ENCODE results near the genes SPHK1, ST6GALNAC2, JMJD6 and MFSD11.

DNA sequence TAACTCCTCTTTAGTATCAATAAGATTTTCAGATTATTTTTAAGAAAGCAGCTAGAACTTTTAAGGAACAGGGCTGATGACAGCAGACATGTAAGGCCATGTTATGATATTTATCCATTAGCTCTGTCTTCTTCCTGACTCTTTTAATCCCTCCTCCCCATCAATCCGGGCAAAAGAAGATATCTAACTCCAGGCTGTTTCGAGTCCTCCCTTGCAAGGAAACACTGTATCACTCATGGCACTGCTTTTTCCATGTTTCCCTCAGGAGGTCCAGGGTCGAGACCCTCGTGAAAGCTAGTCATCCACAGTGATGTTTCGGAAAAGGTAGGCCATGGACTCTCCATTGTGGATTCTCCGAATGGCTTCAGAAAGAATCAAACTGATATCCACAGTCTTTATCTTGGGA, 3.2 kb upstream of the QRICH2 start:
- PRO-cap: no peak

DNA sequence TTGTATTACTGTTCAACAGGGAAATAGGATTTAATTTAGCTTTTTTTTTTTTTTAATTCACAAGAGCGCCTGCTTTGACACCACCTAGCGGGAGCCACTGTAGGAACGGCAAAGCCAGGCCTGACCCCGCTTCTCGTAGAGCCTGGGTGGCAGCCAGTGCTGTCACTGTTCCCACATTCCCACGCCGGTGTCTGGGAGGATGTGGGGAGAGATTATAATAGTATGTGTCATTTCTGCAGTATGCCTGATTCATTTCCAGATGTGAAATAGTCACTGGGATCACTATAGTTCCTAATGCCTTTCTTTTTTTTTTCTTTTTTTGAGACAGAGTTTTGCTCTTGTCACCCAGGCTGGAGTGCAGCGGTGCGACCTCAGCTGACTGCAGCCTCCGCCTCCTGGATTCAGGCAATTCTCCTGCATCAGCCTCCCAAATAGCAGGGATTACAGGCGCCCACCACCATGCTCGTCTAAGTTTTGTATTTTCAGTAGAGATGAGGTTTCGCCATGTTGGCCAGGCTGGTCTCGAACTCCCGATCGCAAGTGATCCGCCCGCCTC, 13.7 kb upstream of the SPHK1 start:
- PRO-cap: no peak

- PRO-cap: no peak
Observed at GRCh38 chr17:76382343-76382639, 2.1 kb upstream of the SPHK1 start.

GRCh38 chr17:76384173-76384947, at the start of gene SPHK1:
Gene SPHK1 (plus strand): TSS chr17:76384609.
- PRO-cap: bidirectional peak, plus-strand start at chr17:76384608, minus-strand start at chr17:76384502

DNA sequence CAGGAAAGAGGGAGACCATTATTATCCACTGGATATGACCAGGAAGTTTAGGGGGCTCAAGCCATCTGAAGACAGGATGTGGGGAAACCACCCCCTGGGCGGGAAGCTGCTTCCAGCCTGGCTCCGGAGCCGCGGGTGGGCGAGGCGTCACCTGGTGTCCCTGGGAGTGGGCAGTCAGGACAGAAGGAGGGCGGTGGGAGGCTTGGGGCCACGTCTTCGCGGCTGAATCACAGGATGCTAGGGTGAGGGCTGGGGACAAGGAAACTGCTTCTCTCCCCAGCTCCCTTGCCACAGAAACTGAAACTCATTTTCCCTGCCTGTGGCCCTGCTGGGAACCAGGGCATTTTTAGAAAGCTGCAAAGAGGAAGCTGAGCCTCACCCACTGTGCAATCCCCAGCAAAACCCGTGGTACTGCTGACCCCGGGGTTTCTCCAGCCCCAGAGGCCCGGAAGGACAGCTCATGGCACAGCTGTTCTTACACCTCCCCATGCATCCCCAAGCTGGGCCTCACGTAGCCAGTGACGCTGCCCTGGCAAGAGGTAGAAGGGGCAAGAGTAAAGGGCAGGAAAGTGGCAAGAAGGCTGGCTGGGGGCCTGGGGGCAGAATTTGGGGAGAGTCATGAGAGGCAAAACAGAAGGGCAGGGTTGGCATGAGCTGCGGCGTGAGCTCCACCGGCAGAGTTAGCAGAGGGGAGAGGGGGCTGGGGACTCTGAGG, 8.2 kb downstream of the RHBDF2 start:
- PRO-cap: no peak

GRCh38 chr17:76528507-76528857, 9.0 kb downstream of the CYGB start:
- PRO-cap: no peak

DNA sequence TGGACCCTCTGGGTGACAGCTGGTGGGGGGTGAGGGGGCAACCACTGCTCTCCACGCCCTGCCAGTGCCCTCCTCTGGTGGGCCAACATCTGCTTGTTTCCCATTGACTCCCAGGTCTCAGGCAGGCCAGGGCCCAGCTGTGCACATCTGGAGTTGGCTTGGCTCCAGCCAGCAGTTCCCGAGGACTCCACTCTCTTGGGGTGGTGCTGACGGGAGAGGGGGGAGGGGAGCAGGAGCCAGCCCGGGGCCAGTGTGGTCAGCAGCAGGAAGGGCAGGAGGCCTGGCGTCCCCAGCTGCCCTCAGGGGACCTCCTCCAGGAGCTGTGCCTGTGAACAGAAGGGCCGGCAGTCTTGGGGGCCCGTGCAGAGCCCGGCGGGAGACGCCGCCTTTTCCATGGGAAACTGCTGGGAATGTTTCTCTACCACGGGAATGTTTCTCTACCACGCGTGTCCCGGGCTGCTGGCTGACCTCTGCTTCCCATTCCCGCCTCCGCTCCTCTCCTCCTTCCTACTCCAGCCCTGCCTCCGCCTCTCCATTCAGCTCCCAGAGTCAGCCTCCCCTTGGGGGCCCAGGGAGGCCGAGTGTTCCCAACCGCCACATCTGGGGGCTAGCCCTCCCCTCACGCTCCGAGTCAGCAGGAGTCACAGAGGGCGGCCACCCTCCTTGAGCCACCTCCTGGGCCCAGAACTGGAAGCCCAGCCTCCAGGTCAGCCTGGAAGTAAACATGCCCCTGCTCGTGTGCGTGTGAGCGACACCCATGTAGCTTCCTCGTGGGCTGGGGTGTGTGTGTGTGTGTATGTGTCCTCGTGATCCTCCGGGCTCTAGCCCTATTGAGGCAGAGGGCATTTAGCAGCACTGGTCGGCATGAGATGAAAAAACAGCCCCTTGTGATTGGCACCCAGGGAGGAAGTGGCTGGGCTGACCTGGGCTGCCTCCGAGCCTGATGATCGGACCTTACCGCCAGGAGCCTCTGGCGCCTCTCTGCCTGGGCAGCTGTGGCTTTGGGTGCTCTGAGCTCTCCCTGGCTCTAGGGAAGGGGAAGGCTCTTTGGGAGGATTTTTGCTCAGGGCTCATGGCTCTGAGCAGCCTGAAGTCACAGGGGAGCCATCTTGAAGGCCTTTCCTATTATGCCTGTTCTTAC, 7.4 kb downstream of the CYGB start:
- PRO-cap: no peak

GRCh38 chr17:76567372-76568226, 18.1 kb downstream of the ST6GALNAC2 start:
- PRO-cap: no peak

DNA sequence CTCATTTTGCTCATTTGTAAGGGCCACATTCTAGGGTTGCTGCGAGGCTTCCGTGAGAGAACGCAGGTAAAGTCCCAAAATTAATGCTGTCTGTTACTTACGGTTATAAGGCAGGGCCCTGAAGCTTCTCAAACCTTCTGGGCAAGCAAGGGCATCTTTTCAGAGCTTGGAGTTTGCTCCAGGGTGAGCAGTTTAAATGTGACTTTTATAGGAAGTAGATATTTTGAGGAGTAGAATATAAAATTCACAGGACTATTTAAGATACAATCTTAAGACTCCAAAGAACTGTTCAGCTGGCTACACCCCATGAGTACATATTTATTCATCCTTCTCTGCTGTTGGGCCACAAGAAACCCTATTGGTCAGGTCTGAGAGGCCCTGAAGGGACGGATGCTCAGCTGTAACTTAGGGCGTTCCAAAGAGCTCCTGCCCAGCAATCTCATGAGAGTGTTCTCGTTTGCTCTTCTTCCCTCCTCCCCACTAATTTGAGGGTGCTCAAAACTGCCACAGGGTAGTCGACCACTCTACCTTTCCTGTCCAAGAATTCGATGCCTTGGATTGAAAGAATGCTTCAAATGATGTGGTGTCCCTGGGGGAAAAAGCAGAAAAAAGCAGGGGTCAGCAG, 7.3 kb downstream of the ST6GALNAC2 start:
- PRO-cap: no peak

GRCh38 chr17:76585614-76586482, at the start of gene ST6GALNAC2:
Gene ST6GALNAC2 (minus strand): TSS chr17:76585860.
- PRO-cap: no peak

- PRO-cap: no peak
Observed at GRCh38 chr17:76680258-76681161, 30.3 kb downstream of the MXRA7 start.

DNA sequence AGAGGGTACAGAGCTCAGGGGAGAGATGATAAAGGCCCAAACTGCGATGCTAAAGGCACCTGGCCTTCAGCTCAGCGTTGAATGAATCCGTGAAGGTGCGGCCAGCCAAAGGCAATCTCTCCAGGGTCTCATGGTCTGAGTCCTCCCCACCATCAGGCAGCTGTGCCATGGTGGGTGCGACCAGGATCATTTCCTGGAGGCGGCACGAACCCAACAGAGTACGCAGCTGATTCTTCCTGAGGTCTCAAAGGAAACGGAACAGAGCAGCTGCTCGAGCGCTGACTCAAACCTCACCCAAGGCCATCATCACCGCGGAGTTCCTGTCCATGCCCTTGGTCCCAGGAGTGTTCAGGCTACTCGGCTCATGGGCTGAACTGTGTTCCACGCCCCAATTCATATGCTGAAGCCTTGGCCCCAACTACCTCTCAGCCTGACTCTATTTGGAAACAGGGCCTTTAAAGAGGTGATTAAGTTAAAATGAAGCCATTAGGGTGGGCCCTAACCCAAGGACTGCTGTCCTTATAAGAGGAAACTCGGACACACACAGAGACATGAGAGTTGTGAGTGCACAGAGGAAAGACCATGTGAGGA, 14.0 kb downstream of the MXRA7 start:
- PRO-cap: no peak

- PRO-cap: no peak
Observed at GRCh38 chr17:76721811-76722574, 4.4 kb downstream of the JMJD6 start.

GRCh38 chr17:76726188-76726993, at the start of gene JMJD6:
Gene JMJD6 (minus strand): TSS chr17:76726606.
- PRO-cap: bidirectional peak, plus-strand start at chr17:76726838, minus-strand start at chr17:76726606

GRCh38 chr17:76731433-76732114, 4.9 kb downstream of the METTL23 start:
- PRO-cap: no peak

DNA sequence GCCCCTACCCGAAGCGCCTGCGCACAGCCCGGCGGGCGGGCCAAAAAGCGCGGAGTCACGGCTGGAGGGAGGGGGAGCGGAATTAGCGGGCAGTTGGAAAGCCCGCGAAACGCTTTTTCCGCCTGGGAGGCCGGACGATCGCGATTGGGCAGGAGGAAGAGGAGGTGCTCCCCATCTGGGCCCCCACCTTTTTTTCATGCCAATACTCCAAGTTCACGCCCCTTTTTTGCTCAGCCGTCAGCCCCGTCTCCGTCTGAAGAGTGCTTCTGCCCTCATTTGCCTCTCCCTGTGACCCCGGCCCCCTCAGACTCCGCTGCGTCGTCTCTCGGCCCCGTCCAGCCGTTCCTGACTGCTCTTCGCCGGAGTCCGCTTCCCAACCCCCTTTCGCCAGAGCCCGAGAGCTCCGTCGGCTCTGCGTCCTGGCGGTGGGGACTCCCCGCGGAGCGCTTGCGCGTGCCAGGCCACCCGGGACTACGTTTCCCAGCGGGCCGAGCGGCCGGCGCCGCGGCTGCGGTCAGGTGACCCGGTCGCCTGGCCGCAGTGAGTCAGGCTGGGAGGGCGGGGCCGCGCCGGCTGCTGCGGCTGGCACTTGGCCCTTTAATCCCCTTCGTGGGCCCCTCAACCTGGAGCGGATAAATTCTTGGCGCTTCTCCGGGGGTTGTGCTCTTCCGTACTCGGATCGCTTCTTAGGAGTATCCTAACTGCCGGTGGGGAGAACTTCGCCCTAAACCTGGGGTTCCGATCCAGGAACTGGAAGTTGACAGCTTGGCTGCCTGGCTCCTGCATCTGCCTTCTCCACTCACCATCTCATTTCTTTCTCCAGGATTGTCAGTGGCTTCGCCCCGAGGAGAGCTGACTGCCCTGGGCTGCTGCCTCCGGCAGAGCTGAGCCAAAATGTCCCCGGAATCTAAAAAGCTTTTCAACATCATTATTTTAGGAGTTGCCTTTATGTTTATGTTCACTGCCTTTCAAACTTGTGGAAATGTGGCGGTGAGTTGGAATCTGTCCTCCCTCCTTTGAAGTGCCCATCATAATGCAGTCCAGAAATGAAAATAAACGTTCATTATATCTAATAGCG, at the start of gene MFSD11:
TSS of gene MFSD11 (plus strand) at position 661 of the 1,078 bp plus-strand sequence.
- PRO-cap: bidirectional peak, plus-strand start at position 209 of the sequence, minus-strand start outside the sequence; bidirectional peak, plus-strand start at position 661 of the sequence, minus-strand start at position 440 of the sequence

DNA sequence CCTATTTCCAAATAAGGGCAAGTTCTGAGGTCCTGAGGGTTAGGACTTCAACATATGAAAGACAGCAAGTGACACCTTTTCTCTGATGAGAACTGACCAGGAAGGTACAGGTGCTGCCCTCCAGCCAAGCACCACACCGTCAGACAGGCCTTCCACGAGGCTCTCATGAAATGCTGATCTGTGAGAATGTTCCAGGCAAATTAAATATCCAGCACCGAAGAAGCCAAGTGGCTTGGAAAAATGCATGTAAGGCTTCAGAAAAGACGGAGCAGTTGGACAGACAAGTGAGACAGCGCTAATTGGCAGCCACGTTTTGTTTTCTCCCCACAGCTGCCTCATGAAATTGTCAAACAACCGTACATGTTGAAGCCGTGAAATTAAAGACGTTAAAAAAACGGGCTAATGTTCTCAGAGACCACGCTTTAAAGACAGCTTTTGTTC, 70.5 kb upstream of the SEC14L1 start:
- PRO-cap: no peak

- PRO-cap: no peak
Observed at GRCh38 chr17:77194495-77195044, 53.8 kb downstream of the SEC14L1 start.

- PRO-cap: no peak
Observed at GRCh38 chr17:77255329-77255923, 25.9 kb upstream of the SEPTIN9 start.

- PRO-cap: unidirectional peak, minus-strand start at chr17:77375358
Observed at GRCh38 chr17:77375033-77375438, 93.7 kb downstream of the SEPTIN9 start.